Umbilical cord (tissue), 2 donors: ENCODE measurements around a stretch of chr17.

- RAMPAGE, long total RNA: no peak
Measured at GRCh38 chr17:36577728-36578260, 13.9 kb upstream of the DHRS11 start.

DNA sequence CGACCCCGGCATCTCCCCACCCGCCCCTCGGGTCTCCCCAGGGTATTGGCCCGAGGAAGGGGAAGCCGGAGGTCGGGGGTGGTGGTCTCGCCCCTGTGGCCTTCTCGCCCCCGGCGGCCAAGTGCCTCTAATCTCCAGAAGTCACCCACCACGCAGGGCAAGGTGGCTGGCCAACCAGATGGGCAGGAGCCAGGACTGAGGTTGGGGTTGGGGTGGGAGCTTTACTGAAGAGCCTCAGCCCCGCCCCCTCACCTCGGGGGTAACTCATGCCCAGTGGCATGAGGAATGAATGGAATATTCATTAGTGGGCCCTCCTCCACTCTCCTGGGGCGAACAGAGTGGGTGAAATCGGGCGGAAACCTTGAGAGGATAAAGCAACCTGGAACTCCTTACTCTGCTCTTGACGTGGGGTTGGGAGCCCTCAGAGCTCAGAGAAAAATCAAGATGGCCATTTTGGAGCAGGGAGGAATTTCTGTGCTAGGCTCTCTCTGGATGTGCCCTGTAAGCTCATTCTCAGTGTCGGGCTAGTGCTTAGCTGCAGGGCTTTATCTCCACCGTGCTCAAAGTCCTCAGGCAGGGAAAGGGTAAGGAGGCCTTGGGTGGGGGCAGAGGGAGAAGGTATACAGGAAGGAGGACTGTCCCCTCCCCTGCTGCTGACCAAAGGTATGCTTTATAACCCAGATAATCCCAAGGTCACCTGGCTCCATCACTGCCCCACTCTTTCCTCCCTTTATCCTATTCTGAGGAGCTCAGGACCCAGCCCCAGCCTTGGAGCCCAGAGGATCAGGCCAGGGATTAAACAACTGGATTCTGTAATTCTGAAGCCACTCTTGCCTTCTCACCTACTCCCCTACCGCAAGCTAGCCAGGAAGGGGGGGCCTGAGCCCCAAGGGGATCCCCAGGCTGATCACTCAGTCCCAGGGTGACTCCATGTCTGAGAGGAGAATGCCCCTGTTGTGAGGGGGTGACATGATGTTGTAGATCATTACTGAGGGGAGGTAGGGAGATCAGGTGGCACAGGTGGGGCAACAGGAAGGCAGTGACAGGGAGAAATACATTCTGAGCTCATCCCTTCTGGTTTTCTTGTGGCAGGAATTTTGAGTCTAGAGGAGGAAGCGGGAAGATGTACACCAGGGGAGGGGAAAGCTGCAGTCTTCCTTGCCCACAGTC lies 1.1 kb downstream of the DHRS11 start:
- RAMPAGE, long total RNA: no peak

GRCh38 chr17:36641641-36642600 lies 40.5 kb downstream of the MRM1 start:
- RAMPAGE, long total RNA: no peak

GRCh38 chr17:36927977-36928585 lies 9.2 kb upstream of the LHX1 start:
- RAMPAGE, long total RNA: no peak

DNA sequence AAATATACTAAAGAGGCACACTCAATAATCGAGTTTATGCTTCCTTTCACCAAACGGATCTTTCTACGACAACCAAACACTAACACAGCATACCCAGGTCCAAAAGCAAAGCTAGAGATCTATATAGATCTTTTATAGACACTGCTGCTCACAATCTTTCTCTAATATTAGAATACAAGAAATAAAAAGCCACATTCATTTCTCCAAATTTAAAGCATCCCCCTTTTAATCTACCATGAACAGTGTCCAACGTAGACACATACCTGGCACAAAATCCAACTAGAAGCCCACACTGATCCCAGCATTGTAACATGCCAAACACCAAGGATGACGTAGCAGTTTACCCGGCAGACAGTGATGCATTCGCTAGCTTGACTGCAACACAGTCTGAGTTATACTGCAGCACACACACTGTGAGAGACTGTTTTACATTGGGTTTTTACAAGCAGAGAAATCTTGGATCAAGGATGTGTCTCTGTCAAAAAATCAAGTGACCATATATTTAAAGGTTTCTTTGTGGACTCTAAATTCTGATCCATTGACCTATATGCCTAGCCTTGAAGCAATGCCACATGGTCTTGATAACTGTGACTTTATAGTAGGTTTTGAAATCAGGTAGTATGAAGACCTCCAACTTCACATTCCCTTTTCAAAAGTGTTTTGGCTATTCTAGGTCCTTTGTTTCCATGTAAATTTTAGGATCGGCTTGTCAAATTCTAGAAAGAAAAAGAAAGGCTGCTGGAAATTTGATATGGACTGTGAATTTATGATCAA lies 74.5 kb upstream of the C17orf78 start:
- RAMPAGE, long total RNA: no peak

- RAMPAGE, long total RNA: no peak
Measured at GRCh38 chr17:37671176-37671786, 28.0 kb upstream of the DDX52 start.

DNA sequence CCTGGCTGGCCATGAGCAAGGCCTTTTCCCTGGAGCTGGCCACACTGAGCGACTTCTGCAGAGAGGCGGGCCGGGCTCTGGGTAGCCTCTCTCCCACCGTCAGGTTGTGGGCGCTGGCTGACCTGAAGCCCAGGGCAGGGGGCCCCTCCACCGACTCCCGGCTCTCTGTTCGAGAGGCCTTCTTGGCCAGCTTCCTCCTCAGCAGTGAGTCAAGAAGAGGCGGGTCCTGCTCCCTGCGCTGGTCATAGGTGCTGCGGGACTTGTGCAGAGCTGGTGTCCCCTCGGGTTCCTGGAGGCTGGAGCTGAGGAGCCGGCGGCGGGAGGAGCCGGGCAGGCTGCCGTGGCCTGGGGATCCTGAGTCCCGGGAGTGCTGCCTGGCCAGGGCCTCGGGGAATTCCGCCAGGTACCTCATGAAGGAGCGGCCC lies 12.7 kb downstream of the GPR179 start:
- RAMPAGE, long total RNA: no peak

DNA sequence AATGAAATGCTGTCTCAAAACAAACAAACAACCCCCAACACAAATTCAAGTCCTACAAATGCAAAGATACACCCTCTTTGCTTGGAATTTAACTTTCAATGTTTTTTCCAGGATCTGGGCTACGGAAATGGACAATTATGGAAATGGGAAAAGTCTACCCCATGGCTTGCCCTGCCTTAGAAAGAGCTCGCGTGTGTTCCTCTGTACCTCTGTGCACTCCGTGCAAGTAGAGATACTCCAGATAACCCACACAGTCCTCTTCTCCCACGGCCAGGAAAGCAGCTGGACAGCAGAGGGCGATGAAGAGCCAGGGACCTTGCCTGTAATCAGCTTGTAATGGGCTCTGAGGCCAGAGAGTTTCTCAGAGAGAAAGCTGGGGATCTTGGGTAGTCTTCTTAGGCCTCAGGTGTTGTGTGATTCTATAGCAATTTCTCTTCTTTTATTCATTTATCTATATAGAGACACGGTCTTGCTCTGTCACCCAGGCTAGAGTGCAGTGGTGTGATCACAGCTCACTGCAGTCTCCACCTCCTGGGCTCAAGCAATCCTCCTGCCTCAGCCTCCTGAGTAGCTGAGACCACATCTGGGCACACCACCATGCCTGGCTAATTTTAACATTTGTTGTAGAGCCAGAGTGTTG lies 2.5 kb upstream of the SOCS7 start:
- RAMPAGE, long total RNA: no peak

DNA sequence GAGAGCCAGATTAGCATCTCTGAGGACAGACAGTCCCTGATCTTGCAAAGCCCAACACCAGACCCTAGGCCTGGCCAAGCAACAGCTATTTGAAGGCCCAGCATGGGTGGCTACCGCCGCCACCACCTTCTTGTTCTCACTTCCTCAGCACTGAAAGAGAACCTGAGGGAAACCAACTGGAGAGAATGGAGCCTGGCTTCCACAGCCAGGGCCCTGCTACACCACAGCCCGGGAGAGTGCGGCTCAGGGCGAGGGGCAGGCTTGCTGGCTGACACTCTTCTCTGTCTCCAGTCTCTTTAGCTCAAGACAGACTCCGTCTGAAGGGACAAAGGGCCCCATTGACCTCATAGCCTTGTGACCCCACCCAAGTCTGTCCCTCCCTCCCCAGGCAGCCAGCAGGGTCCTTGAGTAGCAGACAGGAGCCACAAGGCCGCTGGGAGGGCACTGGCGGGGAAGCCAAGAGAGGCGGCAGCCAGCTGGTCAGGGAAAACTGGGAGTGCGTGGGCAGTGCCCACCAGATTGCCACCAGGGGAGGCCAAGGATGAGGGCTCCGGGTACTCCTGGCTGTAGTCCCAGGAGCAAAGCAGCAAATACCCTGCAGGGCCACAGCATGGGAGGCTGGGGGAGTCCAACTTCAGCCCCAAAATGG lies 10.8 kb upstream of the ARHGAP23 start:
- RAMPAGE, long total RNA: no peak

DNA sequence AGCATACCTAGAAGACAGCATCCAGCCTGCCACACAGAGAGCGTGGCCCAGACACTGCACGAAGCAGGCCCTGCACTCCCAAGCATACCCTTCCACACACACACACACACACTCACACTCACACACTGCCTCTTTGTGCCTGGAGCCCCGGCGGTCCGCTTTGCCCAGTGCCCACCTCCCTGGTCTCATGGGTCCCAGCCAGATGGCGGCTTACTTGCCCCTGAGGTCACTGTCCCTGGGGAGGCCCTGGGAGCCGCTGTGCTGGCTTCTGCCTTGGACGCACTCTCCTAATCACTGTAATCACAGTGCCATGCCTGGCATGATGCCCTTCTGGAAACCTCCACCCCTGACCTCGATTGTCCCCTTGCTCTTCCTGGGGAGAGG lies 35.9 kb downstream of the ARHGAP23 start:
- RAMPAGE, long total RNA: no peak

GRCh38 chr17:38591344-38591811 lies 14.4 kb downstream of the SRCIN1 start:
- RAMPAGE, long total RNA: no peak

DNA sequence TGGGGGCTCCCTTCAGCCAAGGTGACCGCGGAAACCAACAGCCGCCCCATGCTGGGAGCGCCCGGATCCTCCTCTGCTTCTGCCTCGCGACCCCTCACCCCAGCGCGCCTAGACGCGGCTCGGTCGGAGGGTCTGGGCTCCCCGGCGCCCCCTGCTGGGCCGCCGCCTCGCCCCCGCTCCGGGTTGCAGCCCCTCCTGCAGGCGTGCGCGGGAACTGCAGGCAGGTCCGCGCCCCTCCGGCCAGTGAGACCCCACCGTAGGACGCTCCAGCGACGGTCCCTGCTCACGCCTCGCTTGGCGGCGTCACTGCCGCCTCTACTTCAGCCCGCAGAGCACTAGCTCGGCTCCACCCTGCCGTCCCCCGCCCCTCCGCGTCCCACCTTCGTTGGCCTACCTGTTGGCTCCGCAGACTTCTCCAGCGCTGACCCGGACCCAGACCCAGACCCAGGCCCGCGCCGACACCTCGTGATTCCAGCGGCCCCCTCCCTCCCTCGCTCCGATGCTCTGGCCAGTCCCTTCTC lies 675 bp upstream of the SRCIN1 start:
- RAMPAGE, long total RNA: no peak

- RAMPAGE, long total RNA: no peak
Measured at GRCh38 chr17:38825968-38826361, 844 bp upstream of the CWC25 start.

DNA sequence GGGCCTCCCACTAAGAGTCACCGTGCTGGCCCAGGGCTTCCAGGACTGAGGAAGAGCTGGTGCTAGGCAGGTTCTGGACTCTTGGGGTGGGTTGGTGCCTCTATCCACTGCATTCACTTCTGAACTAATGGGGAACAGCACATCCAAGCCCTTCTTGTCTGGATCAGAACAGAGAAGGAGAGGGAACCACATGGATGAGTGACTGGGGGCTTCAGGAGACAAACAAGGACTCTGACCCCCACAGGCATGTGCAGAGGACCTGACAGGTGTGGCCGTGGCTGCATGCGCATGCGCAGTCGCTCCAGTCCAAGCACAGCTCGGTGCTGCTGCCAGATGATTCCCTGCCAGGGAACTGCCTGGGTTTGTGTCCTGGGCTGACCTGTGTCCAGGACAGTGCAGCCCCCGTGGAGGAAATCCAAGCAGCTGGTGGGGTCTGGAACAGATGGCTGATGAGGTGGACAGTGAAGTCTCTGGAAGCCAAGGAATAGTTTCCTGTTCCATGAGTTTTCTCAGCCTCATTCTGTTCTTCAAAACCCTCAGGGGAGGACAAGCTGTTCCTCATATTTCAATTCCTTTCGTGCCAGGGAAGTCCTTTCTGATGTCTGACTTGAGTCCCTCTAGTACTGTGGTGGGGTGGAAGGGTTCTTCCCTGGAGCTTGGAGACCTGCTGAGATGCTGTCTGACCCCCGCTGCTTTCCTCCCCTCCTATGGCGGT lies 27.3 kb downstream of the LASP1 start:
- RAMPAGE, long total RNA: no peak

GRCh38 chr17:38898078-38898607 lies 28.3 kb downstream of the LASP1 start:
- RAMPAGE, long total RNA: no peak

GRCh38 chr17:38919569-38920557 lies 47.3 kb downstream of the FBXO47 start:
- RAMPAGE, long total RNA: no peak

- RAMPAGE, long total RNA: no peak
Measured at GRCh38 chr17:39002142-39002761, 35.0 kb upstream of the FBXO47 start.

GRCh38 chr17:39016222-39016586 lies 49.0 kb upstream of the FBXO47 start:
- RAMPAGE, long total RNA: no peak

DNA sequence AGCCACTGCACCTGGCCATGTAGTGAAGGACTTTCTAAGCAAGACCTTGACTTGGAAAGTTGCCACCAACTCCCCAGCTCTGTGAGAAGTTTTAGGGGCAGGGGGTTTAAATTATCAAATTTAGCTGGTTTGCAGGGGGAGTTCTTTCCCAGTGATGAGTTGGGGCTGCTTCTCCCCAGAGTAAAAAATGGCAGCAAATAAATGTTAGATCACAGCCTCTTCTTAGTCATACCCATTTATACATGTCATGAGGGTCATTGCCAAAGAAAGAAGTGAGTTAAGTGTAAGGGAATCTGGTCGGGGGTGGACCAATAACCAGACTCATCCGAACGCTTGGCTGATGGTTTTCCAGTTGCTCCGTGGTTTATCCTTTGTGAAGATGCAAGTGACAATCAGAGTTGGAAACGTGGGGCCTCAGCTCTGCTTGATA lies 87.1 kb downstream of the PLXDC1 start:
- RAMPAGE, long total RNA: no peak

DNA sequence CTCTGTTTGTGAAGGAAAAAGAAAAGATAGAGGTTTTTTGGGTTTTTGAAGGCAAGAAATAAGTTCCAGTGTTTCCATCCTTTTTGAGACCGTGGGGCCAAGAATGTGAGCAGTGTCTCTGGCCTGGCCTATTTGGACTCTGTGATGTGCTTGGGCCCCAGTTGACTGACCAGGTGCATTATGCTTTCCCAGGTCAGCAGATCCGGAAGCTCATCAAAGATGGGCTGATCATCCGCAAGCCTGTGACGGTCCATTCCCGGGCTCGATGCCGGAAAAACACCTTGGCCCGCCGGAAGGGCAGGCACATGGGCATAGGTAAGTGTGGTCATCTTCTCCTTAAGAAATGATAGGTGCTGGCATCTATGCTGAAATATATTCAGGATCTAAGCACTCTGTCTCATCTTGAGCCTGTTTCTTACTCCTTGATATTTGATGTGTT lies 2.1 kb downstream of the RPL19 start:
- RAMPAGE, long total RNA: no peak